ENCODE data around the genes EXOC1L and SRP72.

GRCh38 chr4:52989781-52990156 is 127.7 kb downstream of the RASL11B start:
- RRBS, 2 experiments: no CpG with 5 or more reads among the region's 2 CpGs

DNA sequence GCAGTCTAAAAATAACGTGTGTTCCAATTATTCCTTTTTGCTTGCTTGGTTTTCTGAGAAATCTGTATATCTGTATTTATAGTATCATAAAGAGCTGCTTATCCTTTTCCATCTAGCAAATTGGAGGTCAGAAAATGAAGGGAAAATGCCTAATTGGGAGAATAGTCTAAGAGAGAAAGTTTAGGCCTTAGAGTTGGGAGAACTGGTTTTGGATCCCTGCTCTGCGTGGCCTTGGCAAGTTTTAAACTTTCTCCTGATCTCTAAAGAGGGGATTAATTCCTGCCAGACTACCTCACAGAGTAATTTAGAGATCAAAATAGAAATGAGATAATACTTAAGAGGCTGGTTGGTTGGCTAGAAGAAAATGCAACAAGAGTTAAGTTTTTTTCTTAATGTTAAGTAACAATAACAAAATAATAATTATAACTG is 160.3 kb downstream of the RASL11B start:
- RRBS, 2 experiments: no CpG with 5 or more reads among the region's 2 CpGs

- RRBS, 2 experiments: no CpG with 5 or more reads among the region's 1 CpG
Measured at GRCh38 chr4:53352374-53352901, 13.4 kb downstream of the SCFD2 start.

DNA sequence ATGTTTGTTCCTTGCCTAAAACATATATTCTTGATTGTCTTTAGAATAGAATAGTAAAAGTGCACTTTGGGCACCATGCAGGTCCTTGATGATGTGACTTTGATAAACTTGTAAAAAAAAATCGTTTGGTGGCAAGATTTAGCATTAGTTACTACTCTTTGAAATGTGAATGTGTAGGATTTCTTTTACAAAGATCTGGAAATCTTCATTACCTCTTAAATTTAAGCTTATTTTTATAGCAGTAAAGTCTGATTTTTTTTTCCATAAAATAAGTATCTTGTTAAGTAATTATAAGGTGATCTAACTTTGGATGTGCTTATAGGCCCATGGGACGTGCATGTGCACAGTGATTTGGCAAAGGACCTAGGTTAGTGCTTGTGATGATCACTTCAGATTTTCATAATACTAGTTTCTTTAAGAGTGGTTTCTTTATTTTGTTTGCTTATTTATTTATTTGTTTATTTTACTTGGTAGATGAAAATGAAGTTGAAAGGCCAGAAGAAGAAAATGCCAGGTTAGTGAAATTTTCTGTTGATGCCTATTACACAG is 1.4 kb downstream of the FIP1L1 start:
- RRBS, 2 experiments: no CpG with 5 or more reads among the region's 2 CpGs

- RRBS, 2 experiments: no CpG with 5 or more reads among the region's 3 CpGs
Measured at GRCh38 chr4:53522018-53522843, 69.1 kb downstream of the LNX1 start.

- RRBS, 2 experiments: no CpG with 5 or more reads among the region's 3 CpGs
Measured at GRCh38 chr4:53885969-53886527, 178.4 kb downstream of the CHIC2 start.

- RRBS, 2 experiments: no CpG with 5 or more reads among the region's 7 CpGs
Measured at GRCh38 chr4:53929923-53930463, 134.4 kb downstream of the CHIC2 start.

- RRBS, 2 experiments: no CpG with 5 or more reads among the region's 1 CpG
Measured at GRCh38 chr4:53987675-53988542, 76.5 kb downstream of the CHIC2 start.

DNA sequence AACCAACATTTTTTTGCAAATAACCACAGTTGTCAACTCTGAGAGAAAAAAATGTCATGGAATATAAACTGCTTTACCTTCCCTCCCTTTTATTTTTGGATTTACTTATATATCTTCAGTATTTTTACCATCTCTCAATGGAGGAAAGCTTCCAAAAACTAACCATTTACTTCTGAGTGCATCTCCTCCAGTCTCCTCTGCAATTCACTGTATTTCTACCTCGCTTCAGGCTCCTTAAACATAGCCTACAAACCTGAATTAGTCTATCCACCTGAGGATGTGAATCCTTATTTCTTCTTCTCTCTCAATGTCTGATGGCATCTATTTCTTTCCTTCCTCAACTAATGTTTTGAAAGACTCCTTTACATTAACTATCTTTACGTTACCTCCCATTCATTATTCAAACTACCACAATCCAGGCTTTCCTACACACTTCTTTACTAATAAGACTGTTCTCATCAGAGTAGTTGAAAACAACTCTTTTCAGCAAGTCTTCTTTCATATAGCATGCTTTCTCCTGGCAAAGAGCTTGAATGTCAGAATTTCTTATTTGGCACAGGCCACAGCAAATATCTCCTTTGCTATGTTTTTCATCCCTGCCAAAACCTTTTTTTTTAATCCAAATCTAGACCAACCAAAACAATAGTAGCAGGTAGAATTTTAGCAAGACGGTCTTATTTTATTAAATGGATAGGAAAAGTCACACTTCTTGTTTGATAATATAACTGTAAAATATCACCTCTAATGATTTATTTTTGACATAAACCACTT is 12.7 kb downstream of the CHIC2 start:
- RRBS, 2 experiments: no CpG with 5 or more reads among the region's 3 CpGs

- RRBS, 2 experiments: no CpG with 5 or more reads among the region's 57 CpGs
Measured at GRCh38 chr4:54229663-54230417, 747 bp downstream of the PDGFRA start.

GRCh38 chr4:54230714-54231755 is 1.9 kb downstream of the PDGFRA start:
- RRBS, 2 experiments: 4 to 5% methylated on average over 25 to 31 of the region's 70 CpGs

- RRBS, 2 experiments: no CpG with 5 or more reads among the region's 3 CpGs
Measured at GRCh38 chr4:54497634-54498077, 160.1 kb upstream of the KIT start.

- RRBS, 2 experiments: no CpG with 5 or more reads among the region's 12 CpGs
Measured at GRCh38 chr4:55169519-55169972, 44.2 kb upstream of the KDR start.

DNA sequence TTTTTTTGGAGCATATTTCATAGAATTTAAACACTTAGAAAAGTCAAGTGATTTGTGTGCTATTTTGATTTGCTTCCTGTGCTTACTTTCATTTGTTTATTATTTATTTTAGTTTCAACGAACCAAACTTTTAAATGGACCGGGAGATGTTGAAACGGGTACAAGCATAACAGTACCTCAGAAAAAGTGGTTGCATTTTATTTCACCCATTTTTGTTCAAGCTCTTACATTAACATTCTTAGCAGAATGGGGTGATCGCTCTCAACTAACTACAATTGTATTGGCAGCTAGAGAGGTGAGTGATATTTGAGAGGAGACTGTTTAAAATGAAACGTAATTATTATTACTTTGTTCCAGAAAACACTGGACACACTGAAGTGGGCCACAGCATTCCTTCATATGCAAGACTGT is 21.9 kb downstream of the TMEM165 start:
- RRBS, 2 experiments: no CpG with 5 or more reads among the region's 5 CpGs

DNA sequence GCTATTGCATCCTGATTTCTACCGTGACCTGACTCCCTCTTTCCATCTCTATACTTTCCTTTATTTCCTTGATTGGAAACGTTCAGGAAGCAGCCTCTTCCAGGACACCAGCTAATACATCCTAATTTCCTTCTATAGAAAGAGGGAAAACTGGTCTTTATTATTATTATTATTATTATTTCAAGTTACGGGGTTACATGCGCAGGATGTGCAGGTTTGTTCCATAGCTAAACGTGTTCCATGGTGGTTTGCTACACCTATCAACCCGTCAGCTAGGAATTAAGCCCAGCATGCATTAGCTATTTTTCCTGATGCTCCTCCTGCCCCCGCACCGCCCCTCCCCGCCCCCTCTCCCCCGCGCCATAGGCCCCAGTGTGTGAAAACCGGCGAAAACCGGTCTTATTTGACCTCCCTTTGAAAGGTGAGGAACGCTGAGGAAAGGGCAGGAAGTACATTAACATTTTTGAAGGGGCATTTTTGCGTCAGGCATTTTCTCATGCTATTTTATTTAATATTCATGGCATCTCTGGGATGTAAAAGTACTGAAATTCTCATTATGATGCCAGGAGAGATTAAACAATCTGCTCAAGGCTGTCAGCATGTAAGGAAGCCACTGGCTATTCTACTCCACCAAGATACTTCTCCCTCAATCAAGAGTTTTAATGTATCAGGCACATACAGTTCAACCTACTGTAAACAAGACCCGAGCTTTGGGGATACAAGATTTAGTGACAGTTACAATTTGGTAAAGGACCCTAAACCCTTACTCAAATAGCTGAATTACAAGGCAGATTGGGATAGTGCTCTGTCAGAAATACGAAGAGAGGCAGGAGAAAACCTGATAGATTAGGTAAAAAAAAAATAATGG is 1.1 kb upstream of the NMU start:
- RRBS, 2 experiments: no CpG with 5 or more reads among the region's 18 CpGs

DNA sequence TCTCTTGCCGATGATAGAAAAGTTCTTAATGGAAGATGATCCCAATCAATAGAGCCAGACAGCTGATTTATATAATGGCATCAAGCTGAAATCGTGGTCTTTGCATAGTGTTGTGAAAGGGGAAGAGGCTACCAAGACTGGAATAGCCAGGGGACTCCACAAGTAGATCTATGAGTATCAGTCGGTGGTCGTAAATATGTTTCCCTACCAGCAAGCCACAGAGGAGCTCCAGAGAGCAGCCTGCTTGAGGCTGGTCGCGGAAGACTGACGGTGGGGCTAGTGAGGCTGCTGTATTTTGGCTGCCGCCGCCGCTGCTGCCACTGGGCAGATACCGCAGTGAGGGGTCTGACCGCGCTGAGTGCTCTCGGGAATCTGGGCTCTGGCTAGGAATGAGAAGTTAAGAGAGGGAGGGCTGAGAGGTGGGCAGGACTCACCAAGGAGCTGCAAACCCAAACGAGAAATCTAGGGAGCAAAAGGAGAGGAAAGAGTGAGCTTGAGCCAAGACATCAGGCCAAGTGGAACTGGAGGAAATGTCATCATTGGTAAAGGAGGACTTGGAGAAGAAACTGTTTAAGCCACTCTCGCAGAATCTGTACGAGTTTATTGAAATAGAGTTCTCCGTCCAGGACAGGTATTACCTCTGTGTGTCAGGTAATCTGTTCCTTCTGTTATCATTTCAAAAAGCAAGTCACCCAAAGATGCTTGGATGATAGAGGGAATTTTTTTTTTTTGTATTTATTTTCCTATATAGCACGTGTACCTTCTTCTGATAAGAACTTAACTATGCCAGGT is at the start of gene EXOC1L:
Gene EXOC1L (plus strand): TSS at position 294 of the 792 bp plus-strand sequence.
- RRBS, 2 experiments: no CpG with 5 or more reads among the region's 19 CpGs

GRCh38 chr4:56049440-56050068 is 656 bp downstream of the CRACD start:
- RRBS, 2 experiments: 1 to 2% methylated on average over 22 of the region's 50 CpGs

DNA sequence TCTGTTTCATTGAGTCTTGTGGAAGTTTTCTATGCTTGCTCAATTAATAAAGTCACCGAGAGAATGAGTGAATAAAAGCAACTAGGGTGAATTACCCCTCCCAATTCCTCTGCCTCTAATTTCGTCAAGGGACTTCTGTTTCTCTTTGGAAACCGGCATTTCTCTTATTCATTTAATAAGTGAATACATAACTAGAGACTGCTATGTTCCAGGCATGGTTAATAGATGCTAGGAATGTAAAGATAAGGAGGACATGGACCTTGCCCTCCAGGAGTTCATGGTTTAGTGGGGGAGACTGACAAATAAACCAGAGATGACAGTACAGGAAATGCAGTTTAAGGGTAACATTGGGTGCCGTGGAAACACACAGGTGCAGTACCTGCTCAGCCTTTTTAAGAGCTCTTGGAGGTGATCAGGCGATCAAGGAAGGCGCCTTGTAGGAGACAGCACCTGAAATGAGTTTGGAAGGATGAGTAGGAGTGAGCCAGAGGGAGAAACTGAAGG is 145.9 kb downstream of the AASDH start:
- RRBS, 2 experiments: no CpG with 5 or more reads among the region's 6 CpGs

DNA sequence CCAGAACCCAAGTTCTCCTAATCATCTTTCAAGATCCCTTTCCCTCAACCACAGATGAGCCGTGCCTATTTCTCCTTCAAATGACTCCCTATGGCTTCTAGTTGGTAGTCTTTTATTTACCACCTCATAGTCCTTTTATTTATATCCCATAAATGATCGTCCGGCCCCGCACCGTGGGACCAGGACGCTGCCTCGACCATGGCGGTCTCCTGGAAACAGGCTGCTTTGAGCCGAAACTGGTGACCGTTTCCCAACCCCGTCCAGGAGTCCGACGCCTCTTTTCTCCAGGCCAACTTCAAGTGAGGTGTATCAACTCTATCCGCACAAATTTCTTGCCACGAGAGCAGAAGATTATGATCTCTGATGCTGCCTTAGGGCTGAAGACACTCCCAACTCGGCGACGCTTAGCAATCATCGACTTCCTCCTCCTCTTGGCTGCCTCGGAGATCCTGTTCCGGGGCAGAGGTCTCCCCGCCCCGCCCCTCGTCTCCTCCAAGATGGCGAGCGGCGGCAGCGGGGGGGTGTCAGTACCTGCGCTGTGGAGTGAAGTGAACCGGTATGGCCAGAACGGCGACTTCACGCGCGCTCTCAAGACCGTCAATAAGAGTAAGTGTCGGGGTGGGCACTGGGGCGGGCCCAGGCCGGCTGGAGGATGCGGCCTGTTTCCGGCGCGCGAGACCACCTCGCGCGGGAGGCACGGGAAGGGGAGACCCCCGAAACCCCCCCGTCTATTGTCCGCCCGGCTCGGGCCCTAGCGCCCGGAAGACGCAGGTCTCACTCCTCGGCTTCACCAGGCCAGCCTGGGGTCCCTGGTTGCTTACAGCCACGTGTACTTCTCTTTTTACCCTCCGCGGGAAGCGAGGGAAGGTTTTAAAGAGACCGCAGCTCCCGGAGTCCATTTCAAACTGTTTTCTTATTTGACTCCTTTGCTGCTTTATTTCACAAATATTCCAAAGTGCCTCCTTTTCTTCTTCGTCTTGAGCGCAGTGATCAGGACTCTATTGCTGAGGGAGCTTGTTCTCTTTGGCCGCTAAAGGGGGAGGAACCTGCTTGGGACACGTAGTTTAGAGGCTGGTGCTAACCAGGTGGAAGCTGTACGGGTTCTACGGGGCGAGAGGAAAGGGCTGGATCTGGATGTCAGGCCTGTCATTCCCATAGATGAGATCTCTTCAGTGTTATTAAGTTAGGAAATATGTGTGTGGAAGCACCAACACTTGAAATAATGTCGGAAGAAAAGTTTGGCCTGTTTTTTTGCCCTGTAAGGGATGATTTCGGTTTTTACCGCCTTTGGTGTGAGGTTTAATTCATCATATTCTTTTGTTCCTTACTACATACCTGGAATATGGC is at the start of gene SRP72:
Gene SRP72 (plus strand): TSS at position 479 of the 1,347 bp plus-strand sequence.
- RRBS, 2 experiments: 1 to 2% methylated on average over 26 of the region's 73 CpGs

- RRBS, 2 experiments: no CpG with 5 or more reads among the region's 1 CpG
Measured at GRCh38 chr4:56653252-56653912, 27.7 kb downstream of the HOPX start.